ENCODE measurements around a stretch of chr6.

DNA sequence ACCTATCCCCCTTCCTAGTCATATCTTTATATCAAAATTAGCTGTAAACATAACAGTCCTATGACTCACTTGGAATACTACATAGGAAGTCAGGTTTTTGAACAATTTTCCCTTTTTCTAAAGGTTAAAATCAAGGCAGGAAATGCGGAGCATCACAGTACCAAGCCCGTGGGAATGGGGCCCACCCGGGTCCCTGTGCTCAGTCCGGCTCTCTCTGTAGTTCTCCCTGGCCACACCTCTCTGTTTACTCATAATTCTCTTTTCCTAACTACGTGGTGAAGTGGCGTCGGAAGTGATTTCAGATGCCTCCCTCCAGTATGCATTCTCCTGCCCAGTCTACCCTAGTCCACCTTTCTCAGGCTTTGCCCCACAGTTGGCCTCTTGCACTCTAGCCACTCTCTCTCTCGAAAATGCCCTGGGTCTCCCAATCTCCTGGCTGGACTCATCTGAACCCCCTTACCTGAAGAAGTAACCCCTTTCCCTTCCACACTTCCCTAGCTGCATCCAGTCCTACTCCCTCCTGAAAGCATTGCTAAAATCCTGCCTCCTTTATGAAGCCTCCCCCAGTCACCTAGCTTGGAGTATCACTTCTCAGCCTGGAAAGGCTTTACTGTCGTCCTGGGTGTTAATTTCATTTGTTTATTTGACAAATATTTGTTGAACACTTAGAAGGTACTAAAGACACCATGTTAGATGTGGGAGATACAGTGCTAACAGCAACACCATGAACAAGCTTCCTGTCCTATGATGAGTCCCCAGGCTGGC lies 109.5 kb upstream of the TMEM170B start:
- PRO-cap = no peak
- RAMPAGE, long total RNA = no peak

- PRO-cap = no peak
- RAMPAGE, long total RNA = no peak
Measured at GRCh38 chr6:11586534-11587195, 49.1 kb downstream of the TMEM170B start.

DNA sequence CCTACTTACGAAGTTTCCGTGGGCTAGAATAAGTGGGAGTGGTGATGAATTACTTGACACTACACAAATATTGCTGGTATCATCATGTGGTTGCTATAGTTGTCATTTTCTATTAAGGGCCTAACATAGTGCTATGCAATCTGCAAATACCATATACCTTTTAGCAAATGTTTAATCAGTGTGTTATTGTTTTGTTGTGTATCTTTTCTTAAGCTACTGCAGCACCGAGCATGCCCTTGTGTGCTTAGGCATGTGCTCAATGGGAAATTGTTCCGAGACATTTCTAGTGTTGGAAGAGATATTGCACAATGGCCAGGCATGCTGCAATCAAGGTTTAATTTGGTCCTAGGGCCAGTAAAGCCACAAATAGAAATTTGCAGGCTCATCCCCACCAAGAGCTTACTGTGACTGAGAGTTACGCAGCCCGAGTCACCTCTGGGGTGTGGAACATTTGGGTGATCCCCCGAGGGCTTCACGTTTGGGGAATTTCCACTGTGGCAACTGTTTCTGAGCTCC lies 66.0 kb downstream of the ADTRP start:
- PRO-cap = no peak
- RAMPAGE, long total RNA = no peak

GRCh38 chr6:11728207-11728861 lies 50.3 kb downstream of the ADTRP start:
- PRO-cap = no peak
- RAMPAGE, long total RNA = no peak

- PRO-cap = unidirectional peak, minus-strand start at chr6:11754800
- RAMPAGE, long total RNA = no peak
Measured at GRCh38 chr6:11754509-11755264, 23.9 kb downstream of the ADTRP start.

- PRO-cap = no peak
- RAMPAGE, long total RNA = no peak
Measured at GRCh38 chr6:11760287-11760486, 18.4 kb downstream of the ADTRP start.

DNA sequence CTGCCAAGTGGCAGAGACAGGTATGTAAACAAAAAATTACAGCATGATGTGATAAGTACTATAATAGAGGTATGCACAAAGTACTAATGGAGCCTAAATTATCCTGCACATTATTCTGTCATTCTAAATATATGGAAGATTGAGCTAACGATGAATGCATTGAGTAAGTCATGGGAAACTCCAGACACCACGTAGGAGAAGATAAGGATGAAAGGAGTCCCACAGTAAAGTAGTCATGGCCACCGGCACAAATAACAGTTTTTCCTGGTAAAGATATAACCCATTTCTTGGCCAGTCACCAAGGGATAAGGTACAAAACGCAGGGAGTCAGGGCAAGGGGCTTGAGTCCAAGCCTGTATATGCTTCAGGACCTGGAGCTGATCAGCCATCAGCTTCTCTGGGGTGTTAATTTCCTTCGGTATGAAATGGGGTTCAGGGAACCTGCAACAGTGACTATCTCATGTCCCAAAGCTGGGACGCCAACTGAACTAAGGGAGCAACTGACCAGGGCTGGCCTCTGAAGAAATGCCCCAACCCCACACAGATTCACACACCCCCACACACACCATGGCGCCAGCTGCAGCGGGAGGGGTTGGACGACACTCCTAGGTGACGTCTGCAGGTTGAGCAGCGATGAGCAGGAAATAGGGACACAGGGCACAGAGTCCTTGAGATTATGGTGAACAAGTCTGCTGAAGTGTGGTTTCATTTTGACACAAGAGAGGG lies 7.2 kb upstream of the ADTRP start:
- PRO-cap = no peak
- RAMPAGE, long total RNA = no peak

- PRO-cap = no peak
- RAMPAGE, long total RNA = no peak
Measured at GRCh38 chr6:11794958-11795371, 16.4 kb upstream of the ADTRP start.

DNA sequence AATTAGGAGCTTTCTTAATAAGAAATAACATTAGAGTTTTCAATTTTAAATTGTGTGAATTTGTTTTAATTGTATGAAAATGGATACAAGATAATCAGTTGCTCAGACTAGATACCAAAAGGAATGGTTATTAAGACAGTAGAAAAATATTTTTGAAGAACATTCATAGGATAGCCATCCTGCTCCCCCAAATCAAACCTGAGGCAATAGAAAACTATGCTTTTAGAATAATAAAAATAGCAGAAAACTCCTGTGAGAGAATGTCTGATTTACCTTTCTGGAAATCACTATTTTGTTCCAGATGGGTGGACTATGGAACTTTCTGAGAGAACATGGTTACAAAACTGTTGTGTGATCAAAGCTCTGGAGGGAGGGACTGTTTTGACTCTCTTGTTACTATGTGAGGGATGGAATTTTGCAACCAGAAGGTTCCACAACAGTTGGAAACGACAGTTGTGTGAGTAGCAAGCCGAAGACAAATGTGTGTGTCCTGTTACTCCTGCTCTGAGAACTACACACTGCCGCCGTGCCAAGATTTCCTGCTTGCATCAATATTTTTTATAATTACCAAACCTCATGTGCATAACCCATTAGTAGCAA lies 11.1 kb upstream of the HIVEP1 start:
- PRO-cap = unidirectional peak, plus-strand start at position 452 of the sequence
- RAMPAGE, long total RNA = no peak

DNA sequence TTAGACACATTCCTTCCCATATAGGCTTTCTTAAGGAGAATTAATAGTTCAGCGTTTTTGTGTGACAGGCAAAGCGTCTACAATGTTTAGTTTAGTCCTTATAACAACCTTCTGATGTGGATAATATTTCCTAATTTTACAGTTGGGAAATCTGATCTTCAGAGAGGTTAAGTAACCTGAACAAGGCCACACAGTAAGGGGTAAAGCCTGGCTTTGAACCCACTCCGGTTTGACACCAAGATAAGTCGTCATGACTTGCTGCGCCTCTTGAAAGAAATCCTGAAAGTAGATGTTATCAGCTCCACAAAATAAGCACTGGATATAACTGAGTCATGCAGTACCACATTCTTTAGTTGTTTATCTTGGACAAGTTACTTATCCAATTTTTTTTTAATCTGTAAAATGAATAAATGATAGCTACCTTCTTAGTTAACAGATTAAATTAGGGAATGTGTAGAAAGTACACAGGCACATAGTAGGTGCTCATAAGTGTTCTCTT lies 1.9 kb downstream of the HIVEP1 start:
- PRO-cap = no peak
- RAMPAGE, long total RNA = no peak

GRCh38 chr6:12034077-12035068 lies 22.3 kb downstream of the HIVEP1 start:
- PRO-cap = no peak
- RAMPAGE, long total RNA = start-site peak on the plus strand at chr6:12034682-12034880, 12 reads

DNA sequence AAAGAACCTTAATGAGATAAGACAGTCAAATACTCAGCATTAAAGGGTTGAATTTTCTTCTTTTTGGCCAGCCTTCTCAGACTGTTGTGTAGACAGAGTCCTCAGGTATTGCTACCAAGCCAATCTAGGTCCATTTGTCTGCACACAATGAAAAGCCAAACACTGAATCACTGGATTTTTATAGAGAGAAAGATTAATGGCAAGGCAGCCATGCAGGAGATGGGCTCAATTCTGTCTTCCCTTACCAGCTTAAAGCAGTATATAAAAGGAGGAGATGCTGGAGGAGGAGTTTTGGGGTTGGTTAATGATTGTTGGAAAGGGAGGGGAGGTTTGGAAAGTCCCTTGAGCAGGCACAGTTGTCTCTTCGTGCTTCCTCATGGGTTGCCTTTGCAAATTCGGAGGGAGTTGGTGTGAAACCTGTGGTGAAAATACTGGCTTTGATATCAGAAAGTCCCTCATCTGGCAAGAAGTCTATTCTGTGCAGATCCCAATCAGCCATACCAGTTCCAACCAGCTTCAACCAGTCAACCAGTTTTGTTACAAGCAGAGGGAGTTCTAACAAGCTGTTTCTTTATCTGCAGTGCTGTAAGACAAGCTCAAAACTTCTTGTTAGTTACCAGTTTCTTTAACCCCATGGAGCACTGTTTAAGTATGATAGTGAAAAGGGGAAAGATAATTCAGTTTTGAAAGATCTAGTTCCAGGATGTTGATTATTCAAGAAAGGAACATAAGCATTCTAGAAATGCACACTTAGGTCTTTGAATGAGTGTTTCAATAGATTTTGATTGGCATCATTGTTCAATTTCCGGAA lies 107.0 kb downstream of the HIVEP1 start:
- PRO-cap = no peak
- RAMPAGE, long total RNA = no peak

- PRO-cap = no peak
- RAMPAGE, long total RNA = no peak
Measured at GRCh38 chr6:12249813-12250153, 40.4 kb upstream of the EDN1 start.

DNA sequence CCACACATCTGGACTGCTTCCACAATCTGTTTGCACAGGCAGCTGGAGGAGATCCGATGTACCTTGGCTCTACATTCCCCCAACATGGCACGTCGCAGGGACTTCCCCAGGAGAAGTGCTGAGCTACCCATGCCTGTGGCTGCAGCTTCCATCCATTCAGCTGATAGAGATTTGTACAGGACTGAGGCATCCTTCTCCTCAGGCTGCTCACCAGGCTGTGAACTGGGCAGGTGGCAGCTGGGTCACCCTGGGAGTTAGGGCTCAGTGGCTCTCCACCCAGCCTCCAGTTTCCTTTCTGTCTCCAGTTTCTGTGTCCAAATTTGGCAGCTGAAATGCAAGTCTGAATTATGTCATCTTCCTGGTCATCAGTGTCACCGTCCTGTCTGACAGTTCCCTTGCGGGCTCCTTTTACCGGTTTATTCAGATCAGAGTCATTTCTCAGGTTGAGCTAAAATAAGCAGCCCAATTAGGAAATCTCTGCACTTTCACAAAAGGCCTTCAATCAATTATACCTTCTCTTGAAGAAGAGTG lies 93.2 kb downstream of the EDN1 start:
- PRO-cap = no peak
- RAMPAGE, long total RNA = no peak

- PRO-cap = no peak
- RAMPAGE, long total RNA = no peak
Measured at GRCh38 chr6:13261342-13262052, 66.8 kb downstream of the TBC1D7 start.

- PRO-cap = bidirectional peak, plus-strand start at chr6:13272727, minus-strand start at chr6:13272600
- RAMPAGE, long total RNA = start-site peak on the plus strand at chr6:13272468-13272967, 35 reads
Measured at GRCh38 chr6:13271920-13273129, 56.0 kb downstream of the TBC1D7 start.

DNA sequence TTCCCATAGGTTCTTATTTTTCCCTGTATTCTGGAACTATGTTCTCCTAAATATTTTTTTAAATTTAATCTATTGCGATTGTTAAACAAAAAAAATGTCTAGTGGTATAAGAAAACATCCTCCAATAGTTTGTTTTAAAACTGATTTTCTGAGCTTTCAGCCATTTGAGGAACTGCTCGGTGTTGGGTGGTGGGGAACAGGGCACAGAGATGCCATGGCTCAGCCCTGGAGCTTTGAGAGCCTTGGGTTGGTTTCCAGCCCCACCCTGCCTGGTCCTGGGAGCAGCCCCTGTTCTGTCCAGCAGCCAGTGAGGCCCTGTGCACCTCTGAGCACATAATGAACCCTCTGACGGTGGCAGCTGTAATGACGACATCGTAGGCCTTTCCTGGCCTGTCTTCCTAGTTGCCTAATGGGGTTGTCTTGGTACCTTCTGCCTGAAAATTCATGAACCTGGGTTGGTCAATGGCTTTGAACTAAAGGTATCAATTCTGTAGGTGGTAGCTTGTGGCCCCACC lies 53.3 kb downstream of the TBC1D7 start:
- PRO-cap = no peak
- RAMPAGE, long total RNA = no peak

- PRO-cap = no peak
- RAMPAGE, long total RNA = no peak
Measured at GRCh38 chr6:13289593-13290734, 38.4 kb downstream of the TBC1D7 start.

- PRO-cap = no peak
- RAMPAGE, long total RNA = no peak
Measured at GRCh38 chr6:13381430-13381837, 53.1 kb upstream of the TBC1D7 start.

DNA sequence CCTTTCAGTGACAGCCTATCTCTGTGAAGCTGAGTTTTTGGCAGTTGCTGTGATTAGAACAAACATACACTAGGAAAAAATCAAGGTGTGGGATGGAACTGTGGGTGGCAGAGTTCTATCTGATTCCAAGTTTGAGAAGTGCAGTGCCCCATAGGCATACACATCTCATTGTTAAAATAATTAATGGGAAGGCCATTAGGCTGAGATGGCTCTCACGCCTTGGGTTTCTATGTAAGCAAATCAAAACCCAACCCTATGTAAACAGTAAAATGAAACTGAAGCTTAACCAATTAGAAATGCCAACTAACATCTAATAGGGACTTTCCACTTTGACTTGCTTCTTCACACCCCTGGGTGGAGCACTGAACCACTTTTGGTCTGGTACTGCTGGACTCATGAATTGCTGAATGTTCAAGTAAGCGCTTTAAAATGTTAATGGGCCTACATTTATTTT lies 55.1 kb upstream of the TBC1D7 start:
- PRO-cap = no peak
- RAMPAGE, long total RNA = no peak

Data from vagina (tissue), 1 donor.